Measurements from ENCODE around the gene MAP1LC3B.

DNA sequence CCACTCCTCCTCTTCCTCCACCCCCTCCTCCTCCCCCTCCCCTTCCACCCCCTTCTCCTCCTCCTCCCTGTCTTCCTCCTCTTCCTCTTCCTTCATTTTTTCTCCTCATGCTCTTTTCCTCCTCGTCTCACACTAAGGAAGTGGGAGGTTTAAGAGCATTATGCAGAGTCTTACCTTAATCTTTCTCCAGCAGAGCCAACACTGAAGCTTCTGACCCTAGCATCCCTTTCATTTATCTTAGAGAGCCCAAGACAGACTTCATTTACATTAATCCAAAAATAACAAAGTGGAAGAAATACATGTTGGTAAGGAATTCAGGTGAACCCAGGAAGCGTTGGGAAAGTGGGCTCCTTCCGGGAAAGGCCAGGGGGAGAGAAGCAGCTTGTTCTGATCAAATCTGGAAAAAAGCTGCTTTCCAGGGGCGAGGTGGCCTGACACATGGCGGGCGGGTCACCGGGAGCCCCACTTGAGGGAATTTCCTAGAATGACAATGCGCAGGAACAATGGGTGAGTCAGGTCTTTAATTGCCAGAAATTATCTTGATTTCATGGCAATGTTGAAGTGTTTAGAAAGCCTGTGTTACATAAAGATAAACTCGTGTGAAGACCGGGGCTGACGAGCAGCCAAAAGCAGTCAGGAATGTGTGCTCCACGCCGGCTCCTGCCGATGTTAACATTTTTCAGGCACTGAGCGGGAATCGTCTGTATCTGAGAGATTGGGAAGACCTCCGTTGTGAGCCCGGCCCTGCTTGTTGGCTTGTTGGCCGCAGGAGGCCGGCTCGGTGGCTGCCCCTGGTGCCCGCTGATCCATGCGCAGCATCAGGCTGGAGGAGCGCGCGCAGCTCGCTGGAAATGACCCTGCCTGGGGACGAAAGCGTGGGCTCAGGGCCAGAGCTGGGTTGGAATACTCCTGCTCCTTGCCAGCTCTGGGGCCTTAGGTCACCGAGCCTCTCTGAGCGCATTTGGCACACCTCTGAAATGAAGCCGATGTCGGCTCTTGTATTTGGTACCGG lies 353.0 kb downstream of the FOXL1 start:
- PRO-cap, result no peak

- PRO-cap, result no peak
Measured at GRCh38 chr16:86985199-86985557, 332.0 kb downstream of the C16orf95 start.

DNA sequence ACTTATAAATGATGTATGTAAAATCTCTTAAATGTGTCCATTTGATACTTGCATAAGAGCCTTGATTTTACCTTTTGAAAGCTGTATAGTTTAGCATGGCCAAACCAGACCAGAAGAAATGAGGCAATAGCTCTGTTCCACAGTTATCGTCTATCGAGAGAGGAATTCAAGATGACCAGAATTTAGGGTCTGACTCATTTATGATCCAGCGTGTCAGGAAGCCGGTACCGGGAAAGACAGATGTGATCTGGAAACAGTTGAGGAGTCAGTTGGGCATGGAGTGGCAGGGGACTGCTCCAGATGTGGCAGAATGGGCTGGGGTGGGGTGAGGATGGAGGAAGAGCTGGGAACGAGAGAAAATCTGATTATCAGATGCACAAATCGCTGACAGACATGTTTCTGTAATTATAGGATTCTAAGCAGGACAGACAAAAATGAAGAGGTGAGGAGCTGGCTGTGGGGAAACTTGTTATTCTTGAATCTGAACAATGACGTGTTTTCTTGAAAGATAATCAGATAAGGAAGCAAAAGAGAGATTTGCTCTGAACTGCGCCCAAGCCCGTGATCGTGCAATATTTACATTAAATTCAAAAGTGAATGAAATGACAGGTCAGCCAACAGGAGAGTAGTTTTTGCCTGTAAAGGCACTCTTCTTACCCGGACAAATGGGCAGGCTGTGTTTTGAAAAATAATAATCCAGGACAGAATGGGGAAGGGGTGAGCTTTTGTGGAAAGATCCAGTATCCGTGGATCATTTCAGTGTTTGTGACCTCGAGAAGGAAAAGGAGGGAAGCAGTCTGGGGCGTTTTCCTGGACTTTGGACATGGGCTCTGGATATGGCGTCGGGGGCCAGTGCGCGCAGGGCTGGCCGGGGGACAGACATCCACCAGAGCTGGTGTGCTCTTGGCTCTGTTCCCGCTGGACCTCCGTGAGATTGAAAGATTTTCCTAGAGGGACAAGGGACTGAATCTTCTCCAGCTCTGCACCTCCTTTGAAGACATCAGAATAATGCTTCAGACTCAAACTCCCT lies 76.4 kb downstream of the C16orf95 start:
- PRO-cap, result no peak

- PRO-cap, result no peak
Measured at GRCh38 chr16:87359956-87360592, 23.5 kb downstream of the FBXO31 start.

- PRO-cap, result bidirectional peak, plus-strand start at chr16:87392336, minus-strand start at chr16:87392073
Measured at GRCh38 chr16:87392215-87392583, at the start of gene MAP1LC3B. MAP1LC3B (plus strand) TSS chr16:87392336.

GRCh38 chr16:87407435-87408229 lies 15.5 kb downstream of the MAP1LC3B start:
- PRO-cap, result no peak

GRCh38 chr16:87487103-87488047 lies 5.4 kb downstream of the ZCCHC14 start:
- PRO-cap, result no peak

GRCh38 chr16:87528625-87529430 lies 36.0 kb upstream of the ZCCHC14 start:
- PRO-cap, result no peak

GRCh38 chr16:87561051-87561294 lies 41.3 kb upstream of the JPH3 start:
- PRO-cap, result no peak

GRCh38 chr16:87629460-87629932 lies 27.2 kb downstream of the JPH3 start:
- PRO-cap, result no peak

DNA sequence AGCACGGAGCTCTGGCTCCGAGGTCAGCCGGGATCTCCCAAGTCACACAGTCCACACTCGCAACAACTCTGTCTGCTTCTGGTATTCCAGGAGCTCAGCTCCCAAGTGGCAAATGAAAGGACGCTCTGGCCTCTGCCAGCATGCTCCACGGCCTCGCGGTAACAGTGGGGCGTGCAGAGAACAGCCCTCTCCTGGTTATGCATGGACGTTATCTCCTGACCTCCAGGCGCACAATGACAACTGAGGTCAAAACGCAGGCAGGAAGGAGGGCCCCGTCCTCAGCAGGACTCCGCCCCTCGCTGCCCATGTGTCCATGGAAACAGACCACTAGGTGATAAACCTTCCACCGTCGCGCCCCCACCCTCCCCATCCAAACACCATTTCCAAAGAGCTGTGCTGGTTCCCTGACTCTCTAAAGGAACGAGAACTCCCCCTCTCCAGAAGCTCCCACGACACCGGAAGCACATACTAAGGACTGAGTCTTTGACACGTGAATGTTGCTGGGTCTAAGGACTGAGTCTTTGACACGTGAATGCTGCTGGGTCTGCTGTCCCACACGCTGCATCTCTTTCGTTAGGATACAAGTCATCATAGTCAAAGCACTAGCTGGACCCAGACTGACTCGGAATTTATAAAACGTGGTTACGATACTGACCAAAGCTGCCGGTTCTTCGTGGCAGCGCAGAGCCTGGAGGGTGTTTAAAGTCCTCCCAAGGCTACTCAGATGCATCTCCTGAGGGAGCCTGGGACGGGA lies 44.0 kb downstream of the KLHDC4 start:
- PRO-cap, result no peak

DNA sequence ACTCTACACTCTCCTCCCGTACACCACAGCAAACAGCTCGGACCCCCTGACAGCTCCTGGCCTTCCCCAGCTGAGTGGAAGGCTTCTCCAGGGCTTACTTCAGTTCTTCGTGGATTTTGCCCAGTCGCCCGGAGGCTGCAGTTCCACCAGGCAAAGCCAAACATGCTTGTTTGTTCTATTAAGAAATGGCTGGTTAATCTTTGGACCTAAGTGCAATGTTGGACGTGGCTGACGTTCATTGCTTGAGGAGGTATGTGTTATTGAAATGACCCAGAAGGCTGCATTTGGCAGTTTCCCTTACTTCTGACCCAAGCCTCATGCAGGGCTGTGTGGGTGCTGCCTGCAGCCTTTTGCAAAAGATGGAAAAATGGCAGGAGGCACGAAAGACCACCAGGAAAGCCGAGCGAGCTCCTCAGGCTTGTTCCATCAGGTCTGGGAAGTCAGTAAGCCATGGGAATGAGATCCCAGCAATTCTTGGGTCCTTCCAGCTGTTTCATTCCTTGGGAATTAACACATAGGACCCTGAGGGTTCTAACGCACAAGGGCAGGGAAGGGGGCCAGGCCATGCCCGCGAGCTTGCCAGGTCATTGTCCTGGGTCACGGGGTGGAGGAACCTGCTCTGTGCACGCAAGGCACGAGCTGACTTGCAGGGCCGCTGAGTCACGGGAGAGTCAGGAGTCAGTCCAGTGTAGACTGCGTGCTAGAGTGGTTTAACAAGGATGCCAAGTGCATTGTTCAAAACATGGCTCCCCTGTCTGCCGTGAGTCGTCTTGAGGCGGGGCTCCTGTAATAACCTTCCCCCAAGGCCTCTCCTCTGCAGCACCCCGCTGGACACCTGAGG lies 24.0 kb upstream of the KLHDC4 start:
- PRO-cap, result no peak

GRCh38 chr16:87829079-87829933 lies 40.0 kb downstream of the SLC7A5 start:
- PRO-cap, result no peak

GRCh38 chr16:87865628-87866527 lies 3.4 kb downstream of the SLC7A5 start:
- PRO-cap, result no peak

- PRO-cap, result bidirectional peak, plus-strand start at chr16:87957128, minus-strand start at chr16:87956973
Measured at GRCh38 chr16:87956780-87957416, 5.7 kb downstream of the BANP start.

- PRO-cap, result no peak
Measured at GRCh38 chr16:88268054-88268479, 114.7 kb upstream of the ZNF469 start.

DNA sequence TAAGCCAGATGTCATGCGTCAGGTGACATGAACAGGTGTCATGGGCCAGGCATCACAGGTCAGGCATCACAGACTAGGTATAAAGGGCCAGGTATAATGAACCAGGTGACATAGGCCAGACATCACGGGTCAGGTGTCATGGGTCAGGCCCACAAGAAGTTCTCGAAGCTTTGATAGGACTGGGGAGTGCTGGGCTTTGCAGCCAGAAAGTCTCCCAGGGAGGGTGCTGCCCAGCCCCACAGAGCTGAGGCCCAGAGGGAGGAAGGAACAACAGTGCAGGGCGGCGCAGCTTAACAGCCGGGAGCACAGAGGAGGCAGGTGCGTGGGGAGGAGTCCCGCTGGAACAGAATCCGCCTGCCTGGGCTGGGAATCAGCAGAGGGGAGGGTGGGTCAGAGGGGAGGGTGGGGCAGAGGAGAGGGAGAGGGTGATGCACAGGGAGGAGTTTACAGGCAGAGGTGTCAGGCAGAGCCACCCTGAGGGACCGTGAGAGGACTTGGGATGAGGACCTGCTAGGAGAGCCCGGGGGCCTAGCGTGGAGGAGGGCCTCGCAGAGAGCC lies 42.3 kb upstream of the ZNF469 start:
- PRO-cap, result no peak

- PRO-cap, result no peak
Measured at GRCh38 chr16:88411262-88411521, 28.4 kb downstream of the ZNF469 start.

- PRO-cap, result no peak
Measured at GRCh38 chr16:88591603-88591964, 21.4 kb downstream of the ZC3H18 start.

DNA sequence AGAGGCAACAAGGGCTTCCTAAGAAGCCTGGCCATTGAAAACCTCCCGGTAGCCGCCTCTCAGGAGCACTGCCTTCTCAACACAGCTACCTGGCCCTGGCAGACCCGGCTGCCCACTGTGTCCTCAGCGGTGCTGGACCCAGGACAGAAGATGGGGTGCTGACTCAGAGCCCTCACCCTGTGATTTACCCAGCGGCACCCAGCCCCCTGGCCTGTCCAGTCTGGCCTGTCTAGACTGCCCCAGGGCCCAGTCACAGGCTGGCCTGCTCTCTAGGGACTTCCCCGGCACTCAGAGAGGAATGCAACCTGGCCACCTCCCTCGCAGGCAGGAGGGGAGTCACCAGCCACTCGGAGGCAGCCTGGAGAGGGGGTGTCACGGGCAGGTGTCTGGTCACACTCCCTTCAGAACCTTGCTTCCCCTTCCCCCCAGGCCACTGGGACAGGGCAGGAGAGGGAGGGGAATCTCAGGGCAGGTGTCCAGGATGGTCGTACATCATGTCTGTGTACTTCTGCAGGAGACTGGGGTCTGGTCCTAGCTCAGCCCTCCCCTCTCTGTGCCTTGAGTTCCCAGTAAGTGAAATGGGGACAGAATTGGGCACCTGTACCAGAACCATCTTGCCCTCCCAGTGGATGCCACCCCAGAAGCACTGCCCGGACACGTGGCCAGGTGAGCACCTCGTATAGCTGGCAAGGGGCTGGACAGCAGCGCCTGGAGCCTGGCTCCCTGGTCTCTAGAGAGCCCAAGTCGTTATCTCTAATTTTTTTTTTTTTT lies 19.9 kb downstream of the PIEZO1 start:
- PRO-cap, result no peak